ENCODE results near the genes BPIFB3 and E2F1.

DNA sequence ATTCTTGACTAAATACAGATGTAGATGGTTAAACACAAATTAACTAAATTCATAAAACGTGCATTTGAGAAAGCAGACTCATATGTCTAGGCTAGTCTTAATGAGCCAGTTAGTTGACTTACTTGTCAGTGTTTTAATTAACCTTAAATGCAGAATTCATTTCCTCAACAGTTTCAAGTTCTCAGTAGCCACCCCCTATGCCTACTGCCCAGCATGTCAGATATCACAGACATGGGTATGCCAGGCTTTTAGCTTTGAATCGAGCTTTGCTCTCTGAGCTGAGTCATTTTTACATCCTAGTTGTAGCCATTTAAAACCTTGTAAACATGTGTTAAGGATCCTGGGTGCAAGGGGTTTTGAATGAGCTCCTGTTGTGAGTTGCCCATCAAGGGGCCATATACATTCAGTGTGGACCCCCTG, 24.9 kb upstream of the MAPRE1 start:
- PRO-cap, result no peak

DNA sequence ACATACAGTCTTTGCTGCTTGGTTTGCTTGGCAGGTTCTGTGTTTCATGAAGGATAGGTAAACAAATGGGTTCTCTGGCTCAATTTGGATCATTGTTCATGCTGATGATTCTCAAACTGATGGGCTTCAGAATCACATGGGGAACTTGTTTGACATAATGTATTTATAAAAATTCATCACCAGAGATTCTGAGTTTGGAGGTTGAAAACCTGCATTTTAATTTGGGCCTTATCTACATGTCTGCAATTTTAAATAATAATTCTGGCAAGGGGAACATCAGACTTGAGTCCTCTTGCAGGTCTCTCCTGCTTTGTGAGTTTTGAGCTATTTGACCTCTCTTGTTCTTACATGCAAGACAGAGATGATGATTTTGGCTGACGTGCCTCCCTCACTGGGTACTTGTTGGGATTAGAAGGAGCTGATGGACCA, 6.9 kb upstream of the EFCAB8 start:
- PRO-cap, result no peak

- PRO-cap, result no peak
Measured at GRCh38 chr20:32971476-32972113, 32.6 kb downstream of the SUN5 start.

- PRO-cap, result no peak
Measured at GRCh38 chr20:33053696-33054100, at the start of gene BPIFB3. Gene BPIFB3, plus strand, starts transcription at chr20:33053903.

DNA sequence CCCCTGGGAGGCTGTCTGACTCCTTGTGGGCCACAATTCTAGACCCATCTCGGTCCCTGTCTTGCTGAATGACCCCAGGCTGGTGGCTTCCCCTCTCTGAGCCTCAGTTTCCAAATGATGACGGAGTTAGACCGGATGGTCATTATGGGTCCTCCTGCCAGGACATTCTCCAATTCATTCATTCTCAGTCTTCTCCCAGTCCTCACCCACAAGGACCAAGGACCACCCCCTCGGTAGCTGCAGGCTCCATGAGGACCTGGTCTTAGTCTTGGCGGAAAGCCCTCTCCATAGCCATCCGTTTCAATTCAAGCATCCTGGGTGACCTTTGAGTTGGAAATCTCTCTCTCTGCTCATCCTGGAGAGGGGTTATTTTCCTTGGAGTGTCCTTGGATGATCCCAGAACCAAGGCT, 272 bp upstream of the BPIFA2 start:
- PRO-cap, result no peak

DNA sequence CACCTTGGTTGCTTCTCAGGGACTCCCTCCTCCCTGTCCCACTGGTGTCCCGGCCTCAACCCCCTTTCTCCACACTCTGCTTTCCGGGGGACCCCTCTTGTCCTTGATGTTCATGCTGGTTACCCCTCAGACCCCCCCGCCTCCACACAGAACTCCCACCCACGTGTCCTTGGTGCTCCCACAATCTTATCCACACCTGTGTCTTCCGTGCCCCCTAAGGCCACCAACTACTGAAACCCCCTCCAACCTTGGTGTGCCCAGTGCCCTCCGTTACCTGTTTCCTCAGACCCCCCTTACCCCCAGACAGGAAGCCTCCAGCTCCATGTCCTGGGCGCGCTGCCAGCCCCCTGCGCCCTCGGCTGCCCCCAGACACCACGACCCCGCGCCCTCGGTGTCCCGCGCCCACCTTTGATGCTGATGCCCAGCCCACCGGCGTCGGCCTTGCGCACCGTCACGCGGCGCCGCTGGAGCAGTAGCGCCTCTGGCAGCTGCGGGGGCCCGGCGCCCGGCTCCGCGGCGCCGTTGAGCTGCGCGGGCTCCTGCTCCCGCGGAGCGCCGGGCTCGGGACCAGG, 572 bp downstream of the SNTA1 start:
- PRO-cap, result no peak

- PRO-cap, result bidirectional peak, plus-strand start at chr20:33490120, minus-strand start at chr20:33489811
Measured at GRCh38 chr20:33489607-33490018, 283 bp upstream of the CBFA2T2 start.

GRCh38 chr20:33685650-33687005, at the start of gene E2F1:
Gene E2F1, minus strand, starts transcription at chr20:33686385.
- PRO-cap, result unidirectional peak, minus-strand start at chr20:33686383

GRCh38 chr20:33690028-33690344, 3.8 kb upstream of the E2F1 start:
- PRO-cap, result no peak

DNA sequence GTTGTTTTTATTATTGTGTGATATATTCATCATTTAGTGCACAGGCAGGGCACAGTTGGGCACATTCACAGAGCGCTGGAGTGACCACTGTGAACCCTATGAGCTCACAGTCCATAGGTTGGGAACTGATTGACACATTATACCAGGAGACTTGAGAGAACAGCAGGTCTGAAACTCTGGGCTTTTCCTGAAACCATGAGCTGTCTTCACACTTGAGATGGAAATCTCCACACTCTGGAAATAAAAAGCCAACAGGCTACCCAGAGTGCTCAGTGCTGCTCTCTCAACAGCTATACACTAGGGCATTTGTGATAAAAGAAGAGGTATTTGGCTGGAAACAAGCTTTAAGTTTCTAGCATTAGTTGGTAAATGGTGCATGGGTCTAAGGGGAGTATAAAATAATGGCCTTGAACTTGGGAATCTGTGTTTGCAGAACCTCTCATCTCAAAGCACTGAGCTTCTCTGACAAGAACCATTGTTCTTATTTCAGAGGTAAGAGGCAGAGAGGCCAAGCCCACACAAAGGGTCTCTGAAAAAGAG, 14.3 kb downstream of the CHMP4B start:
- PRO-cap, result no peak

DNA sequence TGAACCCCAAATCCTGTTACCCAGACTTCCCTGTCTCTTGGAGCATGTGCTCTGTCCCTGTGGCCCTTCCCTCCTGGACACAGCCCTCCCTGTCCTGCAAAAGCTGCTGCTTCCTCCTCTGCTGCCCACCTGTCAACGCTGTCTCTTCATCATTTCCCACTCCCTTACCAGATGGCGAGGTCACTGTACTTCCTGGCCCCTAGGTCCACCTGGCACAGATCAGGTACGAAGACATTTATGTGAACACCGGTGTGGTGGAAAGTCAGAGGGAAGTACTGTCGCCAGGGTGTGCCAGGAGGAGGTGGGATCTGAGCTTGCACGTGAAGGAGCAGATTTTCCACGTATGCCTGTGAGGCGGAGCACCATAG, 46.4 kb downstream of the CHMP4B start:
- PRO-cap, result no peak

GRCh38 chr20:33997641-33999067, 4.4 kb downstream of the RALY start:
- PRO-cap, result no peak

GRCh38 chr20:34040128-34040614, 46.5 kb downstream of the RALY start:
- PRO-cap, result no peak

DNA sequence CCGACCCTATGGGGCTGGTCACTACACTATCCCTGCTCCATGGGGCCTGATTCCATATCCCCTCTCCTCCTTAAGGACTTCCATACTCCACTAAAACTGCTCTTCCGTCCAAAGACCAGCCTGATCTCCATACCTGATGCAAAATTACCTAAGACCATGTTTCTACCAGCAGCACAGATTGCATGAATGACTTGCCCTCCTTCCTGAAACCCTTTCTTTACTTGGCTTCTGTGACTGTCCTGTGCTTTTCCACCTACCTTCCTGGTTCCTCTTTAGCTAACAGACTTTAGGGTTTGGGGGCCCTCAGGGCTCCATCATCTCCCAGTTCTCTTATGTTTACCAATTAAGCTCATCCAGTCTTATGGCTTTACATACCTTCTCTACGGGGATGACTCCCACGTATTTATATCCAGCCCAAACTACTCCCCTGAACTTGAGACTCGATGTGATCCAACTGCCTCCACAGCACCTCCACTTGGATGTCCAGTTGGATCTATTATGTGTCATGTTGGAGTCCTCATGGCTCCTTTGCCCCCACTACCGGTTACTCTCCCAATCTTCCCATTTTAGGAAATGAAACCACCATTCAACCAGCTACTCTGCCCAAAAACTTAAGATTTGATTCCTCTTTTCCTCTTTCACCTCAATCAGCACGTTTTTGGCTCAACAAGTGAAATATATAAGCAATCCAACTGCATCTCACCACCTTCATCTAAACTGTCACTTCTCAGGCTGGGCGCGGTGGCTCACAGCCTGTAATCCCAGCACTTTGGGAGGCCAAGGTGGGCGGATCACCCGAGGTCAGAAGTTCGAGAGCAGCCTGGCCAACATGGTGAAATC, 3.8 kb downstream of the AHCY start:
- PRO-cap, result no peak

- PRO-cap, result no peak
Measured at GRCh38 chr20:34300784-34301491, 2.2 kb downstream of the AHCY start.

DNA sequence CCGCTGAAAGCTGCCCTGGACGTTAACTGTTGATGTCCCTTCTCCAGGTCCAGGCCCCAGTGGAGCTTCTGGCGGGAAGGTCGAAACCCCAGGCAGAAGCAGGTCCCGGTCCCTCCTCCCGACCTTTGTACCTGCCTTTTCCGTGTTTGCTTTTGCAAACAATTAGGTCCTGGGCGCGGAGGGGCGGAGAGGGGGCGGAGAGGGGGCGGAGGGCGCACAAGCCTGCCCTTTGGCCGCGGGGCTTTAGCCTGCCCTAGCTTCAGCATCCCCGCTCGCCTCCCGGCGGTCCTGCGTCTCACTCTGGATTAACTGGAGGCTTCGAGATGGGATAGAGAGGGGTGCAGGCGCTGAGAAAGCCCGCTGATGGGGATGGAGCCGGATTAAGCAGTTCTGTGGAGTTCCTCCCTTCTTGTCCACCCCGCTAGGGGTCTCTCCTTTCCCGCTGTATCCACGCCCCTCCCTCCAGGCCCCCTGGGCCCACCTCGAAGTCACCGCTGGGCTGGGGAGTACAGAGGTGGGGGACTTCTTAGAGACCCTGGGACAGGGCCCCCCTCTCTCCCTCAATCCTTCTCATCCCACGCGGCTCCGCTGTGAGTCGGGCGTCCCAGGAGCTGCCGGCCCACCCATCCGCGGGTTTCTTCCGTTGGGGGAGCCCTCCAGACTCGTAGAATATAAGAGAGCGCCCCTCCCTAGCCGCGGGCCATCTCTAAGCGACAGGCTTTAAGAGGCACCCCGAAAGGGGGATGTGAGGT, 8.4 kb upstream of the AHCY start:
- PRO-cap, result no peak

- PRO-cap, result no peak
Measured at GRCh38 chr20:34458633-34459358, 57.4 kb upstream of the DYNLRB1 start.

DNA sequence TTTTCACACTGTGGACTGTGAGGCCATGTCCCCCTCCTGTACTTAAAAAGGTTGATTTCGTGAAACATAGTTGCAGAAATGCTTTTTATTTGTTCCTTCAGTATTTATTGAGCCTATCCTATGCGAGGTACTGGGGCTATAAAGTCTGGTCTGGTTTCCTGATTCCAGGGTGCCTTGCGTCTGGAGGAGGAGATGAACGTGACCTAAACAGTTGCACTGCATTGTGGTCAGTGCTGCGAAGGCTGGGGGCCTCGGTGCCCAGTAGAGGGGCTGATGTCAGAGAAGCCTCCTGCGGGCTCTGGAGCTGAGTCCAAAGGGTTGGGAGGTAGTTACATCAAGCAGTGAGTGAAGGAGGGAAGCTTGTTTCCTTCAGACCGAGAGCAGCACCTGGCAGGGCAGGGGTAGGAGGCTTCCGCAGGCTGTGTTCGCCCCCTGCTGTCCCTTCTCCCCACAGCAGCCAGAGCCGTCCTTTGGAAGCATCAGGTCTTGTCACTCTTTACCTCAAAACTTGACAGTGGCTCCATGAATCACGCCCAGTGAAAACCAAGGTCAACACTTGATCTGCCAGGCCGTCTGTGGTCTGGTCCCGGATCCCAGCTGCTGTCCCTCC, 6.7 kb downstream of the DYNLRB1 start:
- PRO-cap, result no peak

GRCh38 chr20:34546654-34547491, 11.6 kb upstream of the MAP1LC3A start:
- PRO-cap, result no peak

- PRO-cap, result unidirectional peak, plus-strand start at chr20:34558038
Measured at GRCh38 chr20:34558008-34558087, 670 bp upstream of the MAP1LC3A start.